Neural progenitor cell (in vitro differentiated cells): ENCODE measurements around the genes GIMAP2 and ASB10.

GRCh38 chr7:150453262-150453758 is 2.9 kb downstream of the GIMAP8 start:
- RAMPAGE, long total RNA, result no peak

DNA sequence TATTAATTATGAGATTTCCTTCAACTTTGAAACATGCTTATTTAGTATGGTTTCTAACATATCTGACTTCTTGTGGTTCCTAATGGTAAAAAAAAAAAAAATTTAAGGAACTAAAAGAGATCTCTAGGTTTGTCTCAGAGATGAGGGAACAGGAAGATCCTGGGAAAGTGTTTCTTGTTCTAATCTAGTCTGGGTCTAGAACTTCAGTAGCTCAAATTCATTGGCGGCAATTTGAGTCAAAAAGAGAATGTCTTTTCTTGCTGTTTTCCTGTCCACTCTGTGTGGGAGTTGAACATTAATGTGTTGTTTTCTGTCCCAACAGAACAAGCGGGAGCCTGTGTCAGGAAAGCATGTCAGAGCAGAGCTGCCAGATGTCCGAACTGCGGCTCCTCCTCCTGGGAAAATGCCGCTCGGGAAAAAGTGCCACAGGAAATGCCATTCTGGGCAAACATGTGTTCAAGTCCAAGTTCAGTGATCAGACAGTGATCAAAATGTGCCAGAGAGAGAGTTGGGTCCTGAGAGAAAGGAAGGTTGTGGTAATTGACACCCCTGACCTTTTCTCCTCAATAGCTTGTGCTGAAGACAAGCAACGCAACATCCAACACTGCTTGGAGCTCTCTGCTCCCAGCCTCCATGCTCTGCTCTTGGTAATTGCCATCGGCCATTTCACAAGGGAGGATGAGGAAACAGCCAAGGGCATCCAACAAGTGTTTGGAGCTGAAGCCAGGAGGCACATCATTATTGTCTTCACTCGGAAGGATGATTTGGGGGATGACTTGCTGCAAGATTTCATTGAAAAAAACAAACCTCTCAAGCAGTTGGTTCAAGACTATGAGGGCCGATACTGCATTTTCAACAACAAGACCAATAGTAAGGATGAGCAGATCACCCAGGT is 16.2 kb downstream of the GIMAP8 start:
- RAMPAGE, long total RNA, result no peak

- RAMPAGE, long total RNA, result no peak
These were observed 1.4 kb downstream of the GIMAP4 start for GRCh38 chr7:150568554-150569109.

- RAMPAGE, long total RNA, result no peak
These were observed at the start of gene GIMAP2 for GRCh38 chr7:150685434-150685996. GIMAP2 (plus strand) TSS chr7:150685706.

GRCh38 chr7:150732000-150732389 is 5.2 kb upstream of the GIMAP5 start:
- RAMPAGE, long total RNA, result no peak

- RAMPAGE, long total RNA, result no peak
These were observed 1.4 kb downstream of the GIMAP5 start for GRCh38 chr7:150738197-150739355.

DNA sequence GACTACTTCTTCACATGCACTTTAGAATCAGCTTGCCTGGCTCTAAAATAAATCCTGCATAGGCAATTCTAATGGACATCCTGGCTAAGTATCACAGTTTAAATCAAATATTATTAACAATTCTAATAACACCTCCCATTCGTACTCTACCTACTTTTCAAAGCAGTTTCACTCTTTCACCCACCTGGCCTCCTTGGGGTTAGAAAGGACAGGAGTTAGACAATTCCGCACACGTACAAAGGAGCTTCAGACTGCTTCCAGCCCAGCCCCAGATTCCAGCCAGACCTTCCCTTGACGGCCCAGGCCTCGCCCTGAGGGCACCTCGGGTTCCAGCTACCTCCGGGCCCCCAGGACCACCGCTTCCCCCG is 753 bp downstream of the TMEM176B start:
- RAMPAGE, long total RNA, result no peak

- RAMPAGE, long total RNA, result no peak
These were observed 10.1 kb downstream of the ATG9B start for GRCh38 chr7:151014041-151014697.

DNA sequence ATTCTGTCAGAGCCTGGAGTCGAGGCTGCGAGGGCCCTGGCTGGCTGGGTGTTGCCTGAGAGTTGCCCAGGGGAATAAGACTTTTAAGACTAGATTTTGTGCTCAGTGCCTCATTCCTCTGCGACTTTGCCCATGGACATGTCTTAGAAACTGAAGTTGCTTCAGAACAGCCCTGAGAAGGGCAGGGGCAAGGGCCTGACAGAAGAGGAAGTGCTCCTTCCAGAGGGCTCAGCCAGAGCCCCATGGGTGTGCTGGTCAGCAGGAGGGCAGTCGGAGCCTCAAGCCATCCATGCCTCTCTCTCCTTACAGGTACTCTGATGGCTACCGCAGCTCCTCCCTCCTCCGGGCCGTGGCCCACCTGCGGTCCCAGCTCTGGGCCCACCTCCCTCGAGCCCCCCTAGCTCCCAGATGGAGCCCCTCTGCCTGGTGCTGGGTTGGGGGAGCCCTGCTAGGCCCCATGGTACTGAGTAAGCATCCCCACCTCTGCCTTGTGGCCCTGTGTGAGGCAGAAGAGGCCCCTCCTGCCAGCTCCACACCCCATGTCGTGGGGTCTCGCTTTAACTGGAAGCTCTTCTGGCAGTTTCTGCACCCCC is 5.1 kb downstream of the ABCB8 start:
- RAMPAGE, long total RNA, result no peak

DNA sequence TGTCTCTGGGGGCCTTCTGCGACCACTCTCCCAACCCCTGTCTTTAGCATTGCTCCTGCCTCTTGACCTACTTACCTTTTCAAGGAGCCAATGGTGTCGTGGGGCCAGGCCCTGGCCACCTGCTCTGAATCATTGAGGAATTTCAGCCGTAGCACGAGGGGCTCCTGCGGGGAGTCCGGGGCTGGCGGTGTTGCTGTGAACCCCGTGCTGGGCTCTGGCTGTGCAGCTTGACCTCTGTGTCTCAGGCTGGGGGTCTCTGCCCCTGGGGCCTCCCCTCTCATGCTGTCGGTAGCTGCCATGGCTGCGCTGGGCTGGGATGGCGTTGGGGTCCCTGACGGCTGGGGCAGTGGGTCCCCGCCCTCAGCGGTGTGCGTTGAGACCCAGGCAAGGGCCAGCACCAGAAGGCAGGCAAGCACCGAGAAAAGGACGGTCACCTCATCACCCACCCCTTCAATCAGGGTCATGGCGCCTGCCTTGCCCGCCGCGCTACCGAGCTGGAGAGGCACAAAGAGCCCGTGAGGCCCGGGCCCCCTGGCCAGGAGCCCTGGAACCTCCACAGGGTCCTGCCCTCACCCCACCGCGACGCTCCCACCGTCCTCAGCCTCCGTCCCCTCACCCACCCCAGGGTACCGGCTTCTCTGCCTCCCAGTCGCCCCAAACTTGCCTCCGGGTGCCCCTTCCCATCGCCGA is 1.0 kb downstream of the TMUB1 start:
- RAMPAGE, long total RNA, result no peak

DNA sequence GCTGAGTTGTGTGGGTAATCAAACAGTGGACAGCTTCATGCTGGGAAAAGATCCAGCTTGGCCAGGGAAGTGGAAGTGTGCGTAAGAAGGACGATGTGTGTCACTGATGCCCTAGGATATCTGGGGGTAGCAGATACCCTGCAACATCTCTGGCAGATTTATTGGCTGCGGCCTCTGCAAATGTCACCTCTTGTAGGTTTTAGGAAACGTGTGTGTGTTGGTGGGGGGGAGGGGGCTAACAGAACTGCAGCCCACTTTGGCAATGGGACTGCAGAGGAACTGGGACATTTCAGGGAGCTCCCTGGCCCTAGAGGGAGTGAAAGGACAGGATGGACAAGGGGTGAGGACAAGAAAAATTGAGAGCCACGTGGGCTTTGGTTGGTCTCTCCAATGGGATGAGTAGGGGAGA is 910 bp upstream of the AGAP3 start:
- RAMPAGE, long total RNA, result no peak

DNA sequence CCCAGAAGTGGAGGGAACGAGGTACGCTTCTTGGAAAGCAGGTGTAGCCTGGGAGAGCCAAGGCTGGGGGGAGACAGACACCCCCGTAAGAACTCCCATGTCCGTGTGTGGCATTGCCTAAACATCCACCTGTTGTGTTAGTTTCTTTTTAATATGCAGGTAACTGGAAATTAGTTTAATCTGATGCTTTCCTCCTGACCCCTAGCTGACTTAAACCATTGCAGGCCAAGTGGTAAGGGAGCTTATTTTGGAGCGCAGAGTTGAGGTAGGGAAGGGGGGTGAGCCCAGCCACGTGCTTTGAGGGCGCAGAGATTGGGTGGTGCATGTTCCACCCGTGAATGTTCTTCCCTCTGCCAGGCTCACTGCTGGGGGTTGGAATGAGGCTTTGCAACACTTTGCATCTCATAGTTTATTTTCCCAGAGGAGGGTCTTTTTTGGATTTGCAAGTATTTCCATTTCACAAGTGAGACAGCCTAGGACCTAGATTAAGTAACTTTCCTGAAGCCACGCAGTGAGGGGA is 6.0 kb downstream of the AGAP3 start:
- RAMPAGE, long total RNA, result no peak

DNA sequence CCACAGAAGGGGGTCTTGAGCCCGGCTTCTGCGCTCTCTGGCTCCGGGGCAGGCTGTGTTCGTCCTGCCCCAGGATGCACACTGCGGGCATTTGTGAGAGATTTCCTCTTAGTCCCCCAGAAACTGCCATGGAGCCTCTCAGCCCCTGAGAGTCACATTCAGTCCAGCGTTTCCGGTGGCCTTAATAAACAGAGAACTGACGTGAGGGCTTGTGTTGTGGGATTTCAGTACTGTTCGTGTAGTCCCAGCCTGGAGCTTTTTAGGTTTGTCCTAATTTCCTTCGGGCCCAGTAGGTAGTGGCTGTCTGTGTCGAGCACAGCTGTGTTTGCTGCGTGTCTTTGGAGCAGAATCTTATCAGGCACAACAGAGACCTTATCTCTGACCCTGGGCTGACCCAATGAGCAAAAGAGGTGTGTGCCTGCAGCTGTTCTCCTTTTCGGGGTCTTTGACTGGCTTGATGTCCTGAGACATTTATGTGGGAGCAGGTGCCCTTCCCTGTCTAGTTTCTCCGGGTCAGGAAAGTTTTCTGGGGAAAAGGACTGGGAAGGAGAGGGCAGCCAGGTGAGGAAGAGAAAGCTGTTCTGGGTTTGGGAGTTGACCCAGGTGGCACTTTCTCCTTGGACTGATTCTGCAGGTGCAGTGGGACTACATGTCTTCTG is 25.5 kb downstream of the AGAP3 start:
- RAMPAGE, long total RNA, result no peak

- RAMPAGE, long total RNA, result no peak
These were observed 27.3 kb downstream of the AGAP3 start for GRCh38 chr7:151113260-151114273.

DNA sequence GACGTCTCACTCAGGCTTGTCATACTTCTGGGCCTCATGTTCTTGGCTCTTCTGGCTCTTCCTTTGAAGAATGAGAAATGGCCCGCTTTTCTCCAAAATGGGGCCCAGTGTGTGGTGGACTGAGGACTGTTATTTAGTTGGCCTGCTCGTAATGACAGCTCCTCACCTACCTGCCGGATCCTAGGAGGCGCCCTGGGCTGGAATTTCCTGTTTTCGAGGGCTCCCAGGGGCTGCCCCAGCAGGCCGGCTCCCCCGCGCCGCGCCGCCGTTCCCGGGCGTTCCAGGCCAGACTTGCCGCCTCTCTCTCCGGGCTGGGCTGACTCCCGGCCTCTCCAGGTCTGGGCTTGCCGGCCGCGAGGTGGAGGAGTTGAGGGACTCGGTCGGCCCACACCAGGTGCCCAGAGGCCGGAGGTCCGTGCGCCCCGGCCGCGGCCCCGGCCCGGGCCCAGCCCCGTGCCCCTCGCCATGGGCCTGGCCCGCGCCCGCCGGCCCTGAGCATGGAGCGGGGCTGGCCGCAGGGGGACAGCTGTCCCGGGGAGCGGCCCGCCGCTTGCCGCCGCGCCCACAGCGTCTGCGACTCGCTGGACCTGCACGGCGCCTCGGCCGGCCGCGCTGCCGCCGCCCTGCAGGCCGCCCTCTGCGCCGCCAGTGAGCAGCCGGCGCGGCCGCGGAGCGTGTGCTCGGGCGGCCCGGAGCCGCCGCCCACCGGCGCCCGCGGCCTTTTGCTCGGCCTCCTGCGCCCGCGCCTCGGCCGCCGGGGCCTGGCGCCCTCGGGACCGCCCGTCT is 28.2 kb downstream of the AGAP3 start:
- RAMPAGE, long total RNA, result no peak

GRCh38 chr7:151126502-151126987 is 40.3 kb downstream of the AGAP3 start:
- RAMPAGE, long total RNA, result no peak

- RAMPAGE, long total RNA, result no peak
These were observed 33.2 kb downstream of the GBX1 start for GRCh38 chr7:151134205-151134871.

DNA sequence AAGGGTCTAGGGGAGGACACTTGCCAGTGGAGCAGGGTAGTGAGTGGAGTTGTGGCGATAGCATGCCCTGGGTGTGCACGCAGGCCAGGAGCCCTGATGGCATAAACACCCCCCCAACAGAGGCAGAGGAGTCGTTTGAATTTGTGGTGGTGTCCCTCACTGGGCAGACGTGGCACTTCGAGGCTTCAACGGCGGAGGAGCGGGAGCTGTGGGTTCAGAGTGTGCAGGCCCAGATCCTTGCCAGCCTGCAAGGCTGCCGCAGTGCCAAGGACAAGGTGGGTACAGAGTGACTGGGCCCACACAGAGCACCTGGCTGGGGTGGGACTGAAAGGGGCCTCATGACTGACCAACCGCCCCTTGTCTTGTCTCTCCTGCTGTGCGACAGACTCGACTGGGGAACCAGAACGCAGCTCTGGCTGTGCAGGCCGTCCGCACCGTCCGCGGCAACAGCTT is 25.7 kb downstream of the GBX1 start:
- RAMPAGE, long total RNA, result no peak

DNA sequence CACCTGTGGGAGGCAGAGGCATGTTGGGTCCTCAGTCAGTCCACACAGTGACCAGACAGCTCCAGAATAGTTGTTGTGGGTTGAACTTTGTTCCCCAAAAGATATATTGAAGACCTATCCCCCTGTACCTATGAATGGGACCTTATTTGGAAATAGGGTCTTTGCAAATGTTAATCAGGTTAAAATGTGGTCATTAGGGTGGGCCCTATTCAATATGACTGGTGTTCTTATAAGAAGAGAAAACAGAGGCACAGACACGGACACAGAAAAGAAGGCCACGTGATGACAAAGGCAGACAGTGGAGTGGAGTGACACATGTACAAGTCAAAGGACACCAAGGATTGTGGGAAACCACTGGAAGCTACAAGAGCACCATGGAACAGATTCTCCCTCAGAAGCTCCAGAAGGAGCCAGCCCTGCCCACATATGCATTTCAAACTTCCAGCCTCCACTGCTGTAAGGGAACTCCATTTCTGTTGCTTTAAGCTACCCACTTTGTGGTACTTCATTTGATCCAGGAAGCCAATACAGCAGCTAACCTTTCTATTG is 9.3 kb upstream of the GBX1 start:
- RAMPAGE, long total RNA, result no peak

DNA sequence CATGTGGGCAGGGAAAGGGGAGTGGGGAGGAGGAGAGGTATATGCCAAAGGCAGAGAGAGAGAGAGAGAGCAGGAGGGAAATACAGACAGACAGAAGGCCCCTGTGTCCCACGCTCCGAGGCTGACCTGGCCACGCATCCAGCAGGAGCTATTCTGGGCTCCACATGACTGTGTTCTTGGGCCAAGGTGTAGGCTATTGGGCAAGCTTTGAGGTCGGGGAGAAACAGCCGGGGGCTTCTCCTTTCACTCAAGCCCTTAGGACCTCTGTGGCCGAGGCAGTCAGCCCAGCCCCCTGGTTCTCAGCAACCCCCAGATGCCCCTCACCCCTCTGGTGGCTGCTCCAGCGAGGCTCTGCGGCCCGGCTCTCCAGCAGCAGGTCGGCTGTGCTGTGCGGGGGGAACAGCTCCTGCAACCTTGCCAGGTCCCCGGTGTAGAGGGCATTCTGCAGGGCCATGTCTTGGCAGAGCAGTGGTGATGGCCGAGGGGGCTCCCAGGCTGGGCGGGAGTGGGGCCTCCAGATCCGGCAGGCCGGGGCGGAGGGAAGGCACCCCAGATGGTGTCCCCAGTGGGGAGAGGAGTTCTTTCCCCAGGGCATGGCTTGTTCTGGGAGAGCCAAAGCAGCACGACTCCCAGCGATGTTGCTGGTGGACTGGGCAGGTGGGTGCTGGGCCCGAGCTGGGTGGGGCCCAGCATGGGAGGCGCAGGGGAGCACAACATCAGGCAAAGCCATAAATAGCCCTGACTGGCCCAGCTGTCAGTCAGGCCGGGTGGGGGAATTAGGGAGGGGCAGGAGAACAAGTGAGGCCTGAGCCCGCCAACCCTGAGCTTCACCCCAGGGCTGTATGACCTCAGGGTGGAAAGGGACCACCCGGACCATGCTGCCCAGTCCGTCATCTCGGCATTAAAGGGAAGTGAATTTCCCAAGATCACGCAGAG is at the start of gene ASB10:
Gene ASB10, minus strand, starts transcription at position 123 of the 936 bp plus-strand sequence.
- RAMPAGE, long total RNA, result no peak